ENCODE measurements around the genes CUL2 and GJD4.

GRCh38 chr10:33178171-33179039 is 156.1 kb downstream of the NRP1 start:
- PRO-cap: no peak

GRCh38 chr10:33313808-33314398 is 20.6 kb downstream of the NRP1 start:
- PRO-cap: no peak

DNA sequence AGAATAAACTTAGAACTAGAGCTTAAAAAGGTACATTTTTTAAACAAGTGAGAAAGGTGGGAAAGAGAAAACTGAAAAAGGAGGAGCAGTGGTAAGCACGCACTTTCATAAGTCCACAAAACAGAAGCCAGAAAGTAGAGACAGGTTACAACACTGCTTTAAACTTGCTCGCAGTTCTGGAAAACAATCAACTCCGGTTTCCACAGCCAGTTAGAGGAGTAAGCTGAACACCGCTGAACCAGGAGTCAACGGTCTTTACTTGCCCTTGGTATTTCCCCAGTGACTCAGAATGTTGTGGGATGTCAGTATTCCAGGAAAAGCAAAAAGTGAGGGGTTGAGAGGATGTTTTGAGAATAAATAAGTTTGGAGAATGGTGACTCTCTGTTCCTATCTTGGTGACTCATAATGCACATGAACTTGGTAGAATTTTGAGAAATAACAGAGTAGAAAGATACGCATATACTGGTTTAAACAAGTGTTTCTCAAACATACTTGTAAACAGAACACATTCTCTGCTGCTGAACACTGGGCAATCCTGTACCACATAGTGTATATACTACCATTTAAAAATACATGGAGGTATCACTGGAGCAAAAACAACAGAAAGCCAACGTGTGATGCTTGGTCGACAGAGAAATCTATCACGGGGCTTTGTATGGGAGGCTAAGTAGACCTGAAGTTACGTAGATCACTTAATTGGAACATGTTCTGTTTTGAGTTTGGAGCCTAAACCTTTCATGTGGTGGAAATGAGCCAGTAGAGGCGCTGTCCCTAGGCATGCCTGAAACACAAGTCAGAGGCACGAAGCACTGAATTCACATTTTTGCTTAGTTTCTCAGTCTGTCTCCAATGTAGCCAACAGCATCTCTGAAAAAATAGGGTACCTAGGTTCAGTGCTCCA is 534.4 kb downstream of the PARD3 start:
- PRO-cap: no peak

DNA sequence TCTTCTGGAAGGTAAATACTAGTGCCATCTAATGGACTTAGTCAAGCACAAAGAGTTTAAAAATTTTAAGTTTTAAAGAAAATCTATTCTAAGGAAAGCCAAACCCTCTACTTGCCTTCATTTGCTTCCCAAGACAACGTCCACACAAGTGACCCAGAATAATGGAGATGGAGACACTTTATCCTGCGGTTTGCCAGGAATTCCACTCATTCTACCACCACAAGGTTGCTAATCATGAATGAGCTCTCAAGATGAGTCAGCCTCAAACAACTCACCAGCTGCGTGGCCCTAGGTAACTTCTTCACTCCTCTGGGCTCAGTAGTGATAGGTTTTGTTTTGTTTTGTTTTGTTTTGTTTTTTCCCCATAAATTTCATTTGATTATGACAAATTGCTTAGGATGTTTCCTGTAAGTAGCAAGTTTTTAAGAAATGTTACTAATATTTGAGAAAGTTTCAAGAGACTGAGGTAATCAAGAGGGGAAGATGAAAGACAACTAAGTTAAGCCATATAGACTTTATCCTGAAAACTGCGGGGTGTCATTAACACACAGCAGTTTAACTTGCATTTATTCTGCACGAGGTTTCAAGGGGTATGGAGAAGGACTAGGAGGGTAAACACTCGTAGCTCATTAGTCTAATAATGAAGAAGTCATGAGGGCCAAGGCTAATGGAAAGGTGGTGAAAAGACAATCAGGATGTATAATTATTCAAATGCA is 286.7 kb downstream of the PARD3 start:
- PRO-cap: no peak

DNA sequence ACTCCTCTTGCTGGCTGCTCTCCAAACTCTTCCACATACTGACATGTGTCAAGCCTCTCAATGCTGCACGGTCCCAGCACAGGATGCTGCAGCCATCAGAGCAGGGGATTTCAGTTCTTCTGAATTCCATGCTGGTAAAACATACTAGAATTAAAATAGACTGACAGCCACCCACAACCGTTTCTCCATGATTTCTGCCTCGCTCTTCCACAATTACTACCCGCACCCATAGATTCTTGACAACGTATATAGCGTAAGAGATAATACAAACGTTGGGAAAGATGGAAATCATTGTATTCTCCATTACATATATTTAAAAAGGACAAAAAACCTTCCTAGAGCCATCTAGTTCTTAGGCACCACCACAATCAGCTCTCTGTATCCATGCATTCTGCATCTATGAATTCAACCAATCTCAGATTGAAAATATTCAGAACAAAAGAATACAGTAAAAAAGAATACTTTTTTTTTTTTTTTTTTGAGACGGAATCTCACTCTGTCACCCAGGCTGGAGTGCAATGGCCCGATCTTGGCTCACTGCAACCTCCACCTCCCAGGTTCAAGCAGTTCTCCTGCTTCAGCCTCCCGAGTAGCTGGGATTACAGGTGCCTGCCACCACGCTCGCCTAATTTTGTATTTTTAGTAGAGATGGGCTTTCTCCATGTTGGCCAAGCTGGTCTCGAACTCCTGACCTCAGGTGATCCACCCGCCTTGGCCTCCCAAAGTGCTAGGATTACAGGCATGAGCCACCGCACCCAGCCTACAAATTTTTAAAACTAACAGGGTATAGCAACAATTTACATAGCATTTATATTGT is 206.8 kb downstream of the PARD3 start:
- PRO-cap: no peak

GRCh38 chr10:34654561-34655929 is 160.1 kb downstream of the PARD3 start:
- PRO-cap: no peak

GRCh38 chr10:34678949-34679734 is 136.0 kb downstream of the PARD3 start:
- PRO-cap: no peak

GRCh38 chr10:34758210-34758717 is 56.8 kb downstream of the PARD3 start:
- PRO-cap: no peak

DNA sequence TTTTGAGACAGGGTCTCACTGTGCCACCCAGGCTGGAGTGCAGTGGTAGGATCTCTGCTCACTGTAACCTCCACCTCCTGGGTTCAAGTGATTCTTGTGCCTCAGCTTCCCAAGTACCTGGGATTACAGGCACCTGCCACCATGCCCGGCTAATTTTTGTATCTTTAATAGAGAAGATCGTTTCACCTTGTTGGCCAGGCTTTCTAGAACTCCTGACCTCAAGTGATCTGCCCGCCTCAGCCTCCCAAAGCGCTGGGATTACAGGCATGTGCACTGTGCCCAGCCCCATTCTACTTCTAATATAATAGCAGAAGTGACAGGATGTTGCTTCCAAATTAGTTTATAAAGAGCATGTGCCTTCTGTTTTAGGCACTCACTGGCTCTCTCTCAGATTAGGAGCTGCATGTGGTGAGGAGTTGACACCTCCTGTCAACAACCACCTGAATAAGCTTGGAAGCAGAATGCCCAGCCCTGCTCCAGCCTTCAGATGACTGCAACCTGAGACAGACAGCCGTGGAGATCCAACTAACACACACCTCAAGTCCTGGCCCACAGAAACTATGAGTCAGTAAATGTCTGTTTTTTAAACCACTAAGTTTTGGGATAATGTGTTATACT is 54.6 kb downstream of the PARD3 start:
- PRO-cap: no peak

GRCh38 chr10:34768233-34769569 is 46.4 kb downstream of the PARD3 start:
- PRO-cap: no peak

DNA sequence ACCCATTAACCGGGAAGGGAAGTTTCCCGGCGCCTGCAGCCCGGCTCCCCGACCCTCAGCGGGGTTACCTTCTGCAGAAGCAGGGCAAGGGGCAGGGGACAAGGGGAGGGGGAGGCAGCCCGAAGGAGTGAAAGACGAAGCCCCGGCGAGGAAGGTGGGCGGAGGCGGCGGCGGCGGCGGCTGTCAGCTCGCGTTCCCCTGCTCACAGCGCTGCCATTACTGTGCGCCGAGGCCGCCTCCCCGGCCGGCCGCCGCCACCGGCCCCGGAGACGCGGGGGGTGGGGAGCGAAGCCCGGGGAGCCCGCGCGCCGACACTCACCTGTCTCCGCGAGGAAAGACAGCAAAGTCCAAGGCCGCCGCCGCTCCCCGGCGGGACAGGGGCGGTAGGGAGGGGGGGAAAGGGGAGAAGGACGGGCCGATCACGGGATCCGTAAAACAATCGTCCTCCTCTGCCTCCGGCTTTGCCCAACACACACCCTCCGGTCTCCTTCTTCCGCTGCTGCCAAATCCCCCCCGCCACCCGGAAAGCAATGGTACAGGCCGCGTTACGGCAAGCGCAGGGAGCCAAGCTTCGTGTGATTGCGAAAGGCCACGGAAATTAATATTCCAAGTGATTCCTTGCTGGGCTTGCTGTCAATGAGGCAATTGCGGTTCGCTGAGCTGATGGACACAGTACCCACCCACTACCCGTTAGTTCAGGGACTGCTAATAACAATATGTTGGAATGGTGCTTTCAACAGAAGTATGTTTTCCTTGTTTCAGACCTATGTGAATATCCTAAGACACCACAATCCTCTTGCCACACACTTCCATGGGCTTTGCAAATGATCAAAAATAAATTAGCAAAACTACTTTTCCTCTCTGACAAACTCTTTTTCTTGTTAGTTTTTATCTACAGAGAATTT is at the start of gene CUL2:
TSS of gene CUL2 (minus strand) at position 231 of the 905 bp plus-strand sequence.
- PRO-cap: bidirectional peak, plus-strand start at position 268 of the sequence, minus-strand start at position 221 of the sequence; bidirectional peak, plus-strand start at position 644 of the sequence, minus-strand start at position 463 of the sequence

DNA sequence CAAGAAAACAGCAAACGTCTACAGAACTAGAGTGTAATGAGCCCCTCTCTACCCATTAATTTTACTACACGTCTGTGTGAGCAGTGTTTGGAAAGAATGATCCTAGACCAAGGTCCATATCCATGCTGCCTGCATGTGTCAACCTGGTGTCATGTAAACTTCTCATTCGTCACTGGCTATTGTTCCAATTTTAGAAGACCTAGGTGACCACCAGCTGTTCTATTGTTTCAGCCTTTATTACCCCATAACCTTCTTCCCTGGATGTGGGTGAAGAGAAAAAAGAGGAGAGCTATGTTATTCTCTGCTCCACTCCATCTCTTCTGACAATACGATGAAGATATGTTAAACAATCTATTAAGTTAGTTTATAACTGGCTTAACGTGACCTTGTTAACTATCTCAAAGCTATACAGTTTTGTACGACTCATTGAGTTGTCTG is 77.2 kb downstream of the CREM start:
- PRO-cap: no peak

DNA sequence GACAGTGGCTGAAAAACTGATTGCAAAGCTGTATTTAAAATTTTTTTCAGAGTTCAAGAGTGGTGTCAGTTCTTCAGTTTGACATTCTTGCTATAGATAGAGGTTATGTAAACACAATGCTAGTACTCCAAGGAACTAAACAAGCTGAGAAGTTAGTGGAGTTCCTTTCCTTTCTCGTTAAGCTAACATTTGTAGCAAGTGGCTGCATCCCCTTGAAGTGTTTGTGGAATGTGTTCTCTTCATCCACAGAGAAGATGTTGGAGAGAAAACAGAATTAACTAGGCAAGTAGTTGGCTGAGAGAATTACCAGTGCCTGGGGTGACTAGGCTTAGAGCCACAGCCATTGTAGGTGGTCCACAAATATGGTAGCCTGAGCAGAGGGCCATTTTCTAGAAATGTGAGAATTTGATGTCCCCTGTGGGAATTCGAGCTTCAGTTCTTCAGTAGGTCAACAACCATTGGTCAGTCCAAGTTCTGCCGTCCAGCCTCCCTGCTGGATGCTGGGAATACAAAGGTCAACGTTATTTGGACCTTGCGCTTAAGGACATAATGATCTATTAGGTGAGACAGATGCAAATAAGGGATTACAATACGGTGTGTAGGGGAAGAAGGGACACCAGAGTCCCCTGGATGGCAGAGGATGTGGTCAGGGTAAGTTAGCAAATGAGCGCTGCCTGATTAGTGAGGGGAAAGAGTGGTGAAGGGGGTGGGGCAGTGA is 16.0 kb downstream of the CCNY start:
- PRO-cap: no peak

DNA sequence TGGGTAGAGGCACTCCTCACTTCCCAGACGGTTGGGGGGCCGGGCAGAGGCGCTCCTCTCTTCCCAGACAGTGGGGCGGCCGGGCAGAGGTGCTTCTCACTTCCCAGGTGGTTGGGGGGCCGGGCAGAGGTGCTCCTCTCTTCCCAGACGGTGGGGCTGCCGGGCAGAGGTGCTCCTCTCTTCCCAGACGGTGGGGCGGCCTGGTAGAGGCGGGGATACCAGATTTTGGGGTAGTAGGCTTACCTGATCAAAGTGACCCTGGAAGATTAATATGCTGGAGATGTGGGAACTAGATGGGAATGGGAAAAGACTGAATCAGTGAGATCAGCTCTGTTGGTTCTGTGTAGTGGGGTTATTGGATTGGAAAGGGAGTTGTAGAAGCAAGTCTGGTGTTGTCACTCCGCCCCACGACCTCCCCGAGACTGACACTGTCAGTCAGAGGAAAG is 27.0 kb downstream of the CCNY start:
- PRO-cap: no peak

DNA sequence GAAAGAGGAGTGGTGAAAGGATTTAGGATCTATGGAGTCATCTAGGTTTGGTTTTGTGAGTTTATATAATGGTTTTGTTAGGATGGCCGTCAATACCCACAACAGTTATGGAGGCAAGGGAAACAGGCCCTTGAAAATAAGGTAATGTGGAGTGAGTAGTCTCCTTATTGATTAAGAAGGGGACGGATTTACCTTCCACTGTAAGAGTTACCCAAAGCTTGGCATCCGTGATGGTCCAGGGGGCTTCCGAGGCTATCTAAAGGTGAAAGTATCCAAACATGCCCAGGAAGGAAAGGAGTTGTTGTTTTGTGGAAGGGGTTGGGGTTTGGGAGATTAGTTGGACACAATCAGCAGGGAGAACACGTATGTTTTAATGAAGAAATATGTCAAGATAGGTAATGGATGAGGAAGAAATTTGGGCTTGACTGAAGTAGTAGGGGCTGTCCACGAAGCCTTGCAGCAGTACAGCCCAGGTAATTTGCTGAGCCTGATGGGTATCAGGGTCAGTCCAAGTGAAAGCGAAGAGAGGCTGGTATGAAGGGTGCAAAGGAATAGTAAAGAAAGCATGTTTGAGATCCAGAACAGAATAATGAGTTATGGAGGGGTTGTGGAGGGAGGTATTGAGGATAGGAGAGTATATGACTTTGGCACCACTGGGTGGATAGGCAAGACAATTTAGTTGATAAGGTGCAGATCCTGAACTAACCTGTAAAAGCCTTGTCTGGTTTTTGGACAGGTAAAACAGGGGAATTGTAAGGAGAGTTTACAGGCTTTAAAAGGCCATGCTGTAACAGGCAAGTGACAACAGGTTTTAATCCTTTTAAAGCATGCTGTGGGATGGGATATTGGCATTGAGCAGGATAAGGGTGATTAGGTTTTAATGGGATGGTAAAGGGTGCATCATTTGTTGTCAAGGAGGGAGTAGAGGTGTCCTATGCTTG is 68.4 kb downstream of the CCNY start:
- PRO-cap: no peak

DNA sequence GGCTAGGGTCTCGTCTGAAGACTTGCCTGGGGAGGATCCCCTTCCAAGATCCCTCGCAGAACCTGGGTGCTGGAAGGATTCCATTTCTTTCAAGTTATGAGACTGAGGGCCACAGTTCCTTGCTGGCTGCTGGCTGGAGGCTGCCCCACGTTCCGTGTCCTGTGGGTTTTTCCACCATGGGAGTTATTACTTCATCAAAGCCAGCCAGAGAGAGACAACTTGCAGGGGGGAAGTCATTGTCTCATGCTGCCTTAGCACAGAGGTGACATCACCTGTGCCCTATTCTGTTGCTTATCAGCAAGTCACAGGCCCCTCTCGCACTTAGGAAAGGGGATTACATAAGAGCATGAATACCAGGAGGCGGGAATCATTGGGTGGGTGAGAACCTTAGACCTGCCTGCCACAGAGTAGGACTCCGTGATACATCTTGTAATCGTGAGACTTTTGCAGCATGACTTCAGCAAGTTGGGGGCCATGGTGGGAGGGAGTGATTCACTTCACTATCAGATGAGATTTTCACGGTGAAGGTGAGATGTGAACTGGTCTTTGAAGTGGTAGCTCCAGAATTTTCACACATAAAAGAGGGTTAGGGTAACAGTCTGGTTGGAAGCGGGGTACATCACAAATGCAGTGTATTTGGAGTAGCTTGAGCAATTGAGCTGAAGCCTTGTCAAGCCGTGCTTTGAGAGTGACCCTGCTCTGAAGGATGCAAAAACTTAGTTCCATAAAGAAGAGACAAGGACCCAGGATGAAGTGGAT is 78.1 kb downstream of the CCNY start:
- PRO-cap: no peak

DNA sequence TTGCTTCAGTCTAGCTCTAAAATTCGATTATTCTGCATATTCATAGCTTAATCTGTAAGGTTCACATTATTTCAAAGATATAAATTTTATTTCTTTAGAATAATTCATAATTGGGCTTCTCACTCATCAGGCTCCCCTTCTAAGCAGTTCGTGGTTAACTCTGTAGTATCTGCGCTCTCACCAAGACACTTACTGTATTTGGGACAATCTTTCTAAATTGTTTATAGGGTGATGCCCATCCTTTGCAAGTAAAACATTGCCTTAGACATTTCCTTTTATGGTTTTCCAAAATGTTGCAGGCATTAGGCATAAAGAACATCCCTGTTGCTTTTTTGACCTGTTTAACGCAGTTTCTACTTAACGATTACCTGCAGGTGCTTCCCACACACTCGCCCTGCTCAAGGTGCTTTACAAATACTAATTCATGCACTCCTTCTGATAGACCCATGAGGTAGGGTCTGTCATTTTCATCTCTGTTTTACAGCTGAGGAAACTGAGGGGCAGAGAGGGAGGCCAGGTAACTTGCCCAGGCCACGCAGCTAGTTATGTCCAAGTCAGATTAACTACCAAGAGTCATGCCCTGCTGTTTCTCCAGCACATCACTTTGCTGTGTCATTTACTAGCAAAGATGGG is 91.9 kb upstream of the GJD4 start:
- PRO-cap: no peak

- PRO-cap: no peak
Measured at GRCh38 chr10:35605182-35605458, at the start of gene GJD4. Gene GJD4 (plus strand): TSS chr10:35605341.

DNA sequence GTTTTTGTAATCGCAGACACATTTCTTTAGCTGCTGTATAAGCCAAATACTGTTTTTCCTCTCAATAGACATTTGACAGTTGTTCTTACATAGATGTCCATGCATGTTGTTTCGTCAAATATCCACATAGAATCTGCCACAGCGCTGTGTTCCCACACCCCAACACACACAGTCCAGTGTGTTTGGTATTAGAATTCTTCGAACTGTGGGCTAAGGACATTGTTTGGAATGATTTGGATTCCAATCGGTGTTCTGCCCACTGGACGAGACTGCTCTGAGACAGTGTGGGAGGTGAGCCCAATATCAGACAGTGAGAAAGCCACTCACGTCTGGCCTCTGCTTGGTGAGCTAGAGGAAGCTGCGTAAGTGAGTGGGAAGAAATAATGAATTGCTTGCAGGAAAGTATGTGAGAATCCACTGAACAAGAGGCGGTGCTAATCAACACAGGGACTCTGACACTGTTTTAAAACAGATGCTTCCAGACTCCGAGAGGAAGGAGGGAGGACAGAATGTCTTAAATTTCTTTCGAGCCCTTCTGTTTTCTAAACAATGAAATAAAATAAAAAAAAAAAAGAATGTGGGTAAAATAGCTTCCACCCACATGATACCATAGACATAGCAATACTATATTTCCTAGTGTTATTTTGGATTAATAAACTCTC is 675.0 kb upstream of the ANKRD30A start:
- PRO-cap: no peak

- PRO-cap: no peak
Measured at GRCh38 chr10:37244336-37244837, 119.0 kb downstream of the ANKRD30A start.

Measured in neural crest cell (in vitro differentiated cells).